Measurements from ENCODE around the genes BLVRA and URGCP.

- RRBS: no CpG with 5 or more reads among the region's 8 CpGs
These were observed 29.9 kb upstream of the INHBA start for GRCh38 chr7:41732763-41733195.

DNA sequence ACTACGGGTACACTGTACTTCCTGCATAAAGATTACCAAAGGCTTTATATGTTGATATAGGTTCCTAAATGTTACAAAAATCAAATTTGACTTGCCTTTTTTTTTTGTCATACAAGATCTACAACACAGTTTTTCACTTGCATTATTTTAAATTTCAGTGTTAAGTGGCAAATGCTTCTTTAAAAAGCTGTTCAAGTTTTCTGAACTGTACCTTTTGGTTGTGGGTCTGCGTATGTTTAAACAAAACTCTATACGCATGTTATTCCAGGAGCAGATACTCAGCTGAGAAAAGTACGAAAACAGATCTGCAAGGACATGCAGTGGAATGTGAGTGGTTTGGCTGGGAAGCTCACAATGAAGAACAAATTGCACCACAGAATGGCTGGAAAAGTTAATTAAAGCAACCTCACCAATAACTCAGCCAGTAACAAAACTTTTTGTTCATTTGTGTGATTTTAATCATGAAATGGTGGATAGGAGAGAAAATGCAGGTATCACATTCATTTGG lies 17.6 kb downstream of the GLI3 start:
- RRBS: no CpG with 5 or more reads among the region's 4 CpGs

GRCh38 chr7:42237777-42238371 lies 865 bp upstream of the GLI3 start:
- RRBS: 2% methylated on average over 16 of the region's 59 CpGs

DNA sequence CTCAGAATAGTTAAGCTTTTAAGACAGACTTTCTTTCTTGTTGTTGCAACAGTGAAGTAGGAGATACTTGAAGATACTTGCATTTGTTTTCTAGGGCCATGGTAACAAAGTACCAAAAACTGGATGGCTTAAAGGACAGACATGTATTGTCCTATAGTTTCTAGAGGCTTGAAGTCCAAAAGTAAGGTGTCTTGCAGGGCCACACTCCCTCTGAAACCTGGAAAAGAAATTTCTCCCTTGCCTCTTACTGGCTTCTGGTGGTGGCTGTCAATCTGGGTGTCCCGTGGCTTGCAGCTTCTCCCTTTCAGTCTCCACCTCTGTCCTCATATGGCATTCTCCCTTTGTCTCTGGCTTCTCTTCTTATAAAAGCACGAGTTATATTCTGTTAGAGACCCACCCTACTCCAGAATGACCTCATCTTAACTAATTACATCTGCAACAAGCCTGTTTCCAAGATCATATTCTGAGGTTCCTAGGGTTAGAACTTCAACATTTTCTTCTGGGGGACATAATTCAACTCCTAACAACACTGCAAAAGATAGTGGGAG lies 3.3 kb upstream of the GLI3 start:
- RRBS: no CpG with 5 or more reads among the region's 2 CpGs

DNA sequence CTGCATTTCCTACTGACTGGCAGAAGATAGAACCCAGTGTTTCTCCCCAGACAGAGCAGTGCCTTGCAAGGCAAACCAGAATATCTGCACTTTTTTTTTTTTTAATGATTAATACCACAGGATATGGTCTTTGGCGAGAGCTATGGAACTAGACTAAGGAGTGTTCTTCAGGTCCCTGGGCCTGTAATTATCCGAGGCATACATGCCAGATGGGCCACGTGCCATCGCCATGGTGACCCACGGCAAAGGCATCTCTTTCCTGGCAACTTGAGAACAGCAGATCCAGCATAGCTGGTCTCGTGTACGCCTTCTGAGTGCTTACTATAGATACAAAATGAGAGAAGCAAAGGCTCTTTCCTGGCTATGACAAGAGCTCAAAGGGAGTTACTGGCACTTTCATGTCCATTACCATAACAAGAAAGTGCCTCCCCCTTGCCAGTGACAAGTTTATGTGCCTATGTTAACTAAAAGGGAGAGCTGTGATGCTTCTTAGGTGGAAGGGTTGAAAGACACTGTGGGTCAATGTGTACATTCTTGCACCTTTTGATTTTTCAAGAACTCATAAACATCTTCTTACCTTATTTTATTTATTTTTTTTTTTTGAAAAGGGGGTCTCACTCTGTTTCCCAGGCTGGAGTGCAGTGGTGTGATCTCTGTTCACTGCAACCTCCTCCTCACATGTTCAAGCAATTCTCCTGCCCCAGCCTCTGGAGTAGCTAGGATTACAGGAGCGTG lies 26.0 kb upstream of the GLI3 start:
- RRBS: no CpG with 5 or more reads among the region's 8 CpGs

DNA sequence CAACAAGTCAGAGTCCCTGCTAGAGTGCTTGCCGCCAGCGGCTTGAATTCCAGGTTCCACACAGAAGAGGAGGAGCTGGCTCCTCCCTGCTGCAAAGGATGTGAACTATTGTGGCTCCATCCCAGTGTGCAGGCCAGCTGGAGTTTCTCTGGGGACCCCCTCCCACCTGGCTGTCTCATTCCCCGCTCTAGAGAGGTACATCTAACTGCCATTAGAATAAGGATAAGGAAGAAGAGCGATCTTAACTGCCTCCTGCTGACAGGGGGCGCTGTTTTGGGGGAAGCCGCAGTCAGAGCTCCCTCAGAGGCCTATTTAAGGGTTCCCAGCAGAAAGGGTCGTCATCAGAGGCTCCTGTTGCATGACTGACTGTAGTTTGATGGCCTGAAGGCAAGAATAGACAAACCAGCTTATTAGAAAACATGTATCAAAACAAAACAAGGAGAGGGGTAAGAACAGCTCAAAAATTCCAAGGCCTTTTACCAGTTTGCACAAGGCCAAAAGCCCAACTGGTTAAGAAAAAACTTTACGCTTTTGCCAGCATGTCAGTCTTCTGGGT lies 40.8 kb upstream of the HECW1 start:
- RRBS: no CpG with 5 or more reads among the region's 8 CpGs

GRCh38 chr7:43609063-43609988 lies 26.4 kb downstream of the STK17A start:
- RRBS: no CpG with 5 or more reads among the region's 4 CpGs

- RRBS: no CpG with 5 or more reads among the region's 12 CpGs
These were observed 33.1 kb downstream of the STK17A start for GRCh38 chr7:43615763-43616645.

DNA sequence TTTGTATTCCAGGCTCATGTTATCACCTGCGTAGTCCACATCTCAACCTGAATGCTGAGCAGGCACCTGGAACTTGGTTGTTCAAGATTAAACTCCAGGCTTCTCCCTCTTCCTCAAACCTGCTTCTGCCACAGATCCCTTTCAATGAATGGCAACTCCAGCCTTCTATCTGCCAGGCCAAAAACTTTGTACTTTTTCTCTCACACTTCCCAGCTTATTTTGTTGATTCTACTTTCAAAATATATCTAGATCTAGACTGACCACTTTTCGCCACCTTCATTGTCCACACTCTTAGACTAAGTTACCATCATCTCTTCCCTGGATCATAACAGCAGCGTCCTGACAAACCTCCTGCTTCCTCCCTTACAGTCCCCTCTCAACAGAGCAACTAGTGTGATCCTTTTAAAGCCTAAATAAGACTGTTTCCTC lies 34.5 kb downstream of the COA1 start:
- RRBS: no CpG with 5 or more reads among the region's 3 CpGs

GRCh38 chr7:43757927-43758968 lies at the start of gene BLVRA:
Gene BLVRA, plus strand, starts transcription at chr7:43758680.
- RRBS: 3% methylated on average over 38 of the region's 89 CpGs

- RRBS: no CpG with 5 or more reads among the region's 10 CpGs
These were observed 6.4 kb downstream of the BLVRA start for GRCh38 chr7:43764755-43765458.

DNA sequence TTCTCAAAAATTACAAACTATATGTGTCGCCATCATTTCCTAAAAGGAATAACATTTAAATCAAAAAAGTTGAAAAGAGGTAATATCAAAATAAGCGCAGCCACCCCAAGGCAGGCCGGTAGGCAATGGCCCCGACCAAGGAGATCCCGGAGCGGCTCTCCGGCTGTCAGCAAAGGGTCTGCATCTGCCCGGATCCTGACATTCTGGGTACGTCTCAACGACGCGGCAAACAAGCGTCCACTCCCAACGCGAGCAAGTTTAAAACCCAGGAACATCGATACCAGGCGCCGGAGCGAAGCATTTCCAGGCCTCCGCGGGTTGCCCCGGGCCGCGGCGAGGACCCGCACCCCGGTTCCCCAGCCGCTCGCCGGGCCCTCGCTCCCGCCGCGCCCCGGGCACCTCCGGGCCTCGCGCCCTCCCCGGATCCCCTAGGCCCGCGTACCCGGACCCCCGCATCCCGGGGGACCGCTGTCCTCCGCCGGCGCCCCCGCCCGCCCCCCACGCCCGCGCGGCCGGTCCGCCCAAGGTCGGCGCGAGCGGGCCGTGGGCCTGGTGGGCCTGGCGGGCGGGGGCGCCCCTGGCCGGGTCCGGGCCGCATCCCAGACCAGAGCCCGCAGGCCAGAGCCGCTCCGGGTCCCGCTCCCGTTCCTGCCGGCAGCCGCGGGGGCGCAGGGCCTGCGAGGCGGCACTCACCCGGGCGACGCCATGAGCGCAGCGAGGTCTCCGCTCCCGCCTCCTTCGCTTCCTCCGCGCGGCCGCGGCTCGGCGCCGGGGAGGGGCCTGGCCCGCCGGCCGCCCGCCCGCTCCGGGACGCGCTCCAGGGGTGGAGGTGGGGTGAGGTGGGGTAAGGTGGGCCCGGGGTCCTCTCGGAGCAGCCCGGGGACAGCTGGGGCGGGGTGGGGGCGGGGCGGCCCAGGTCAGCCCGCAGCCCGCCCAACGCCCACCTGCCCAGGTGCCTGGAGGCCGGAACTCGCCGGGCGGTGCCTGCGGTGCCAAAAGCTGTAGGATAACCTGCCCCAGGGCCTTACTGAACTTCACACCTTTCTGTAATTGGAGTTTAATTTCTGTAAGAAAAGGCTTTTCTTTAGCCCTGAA lies at the start of gene URGCP:
Gene URGCP (minus strand): TSS at position 728 of the 1,095 bp plus-strand sequence.
- RRBS: 1% methylated on average over 45 of the region's 116 CpGs

GRCh38 chr7:43942536-43943083 lies 16.4 kb downstream of the UBE2D4 start:
- RRBS: no CpG with 5 or more reads among the region's 8 CpGs

GRCh38 chr7:44020729-44021137 lies 23.0 kb downstream of the SPDYE1 start:
- RRBS: no CpG with 5 or more reads among the region's 6 CpGs

DNA sequence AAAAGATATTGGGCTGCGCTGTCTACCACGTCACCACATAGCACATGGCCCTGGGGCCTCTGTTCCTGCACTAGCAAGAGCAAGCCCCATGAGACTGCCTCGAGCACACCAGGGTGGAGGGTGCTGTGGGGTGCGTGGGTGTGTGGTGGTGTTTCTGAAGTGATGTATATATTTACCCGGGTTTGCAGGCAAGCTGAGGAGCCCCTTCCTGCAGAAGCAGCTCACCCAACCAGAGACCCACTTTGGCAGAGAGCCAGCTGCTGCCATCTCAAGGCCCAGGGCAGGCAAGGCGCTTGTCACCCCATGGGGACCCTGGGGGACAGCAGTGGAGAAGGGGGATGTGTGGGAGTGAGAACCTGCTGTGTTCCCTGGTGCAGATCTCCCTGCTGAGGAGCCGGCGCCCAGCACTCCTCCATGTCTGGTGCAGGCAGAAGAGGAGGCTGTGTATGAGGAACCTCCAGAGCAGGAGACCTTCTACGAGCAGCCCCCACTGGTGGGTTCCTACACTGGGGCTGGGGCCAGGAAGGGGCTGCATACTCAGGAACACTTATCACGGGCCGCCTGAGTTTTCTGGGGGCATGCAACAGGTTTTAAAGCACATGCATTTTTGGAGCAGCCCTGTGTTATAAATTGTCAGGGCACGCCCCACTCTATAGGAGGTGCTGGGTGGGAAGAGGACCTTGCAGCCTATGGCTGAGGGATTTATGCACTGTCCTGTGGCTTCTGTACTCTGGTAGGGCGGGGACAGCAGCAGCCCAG lies 6.0 kb downstream of the PGAM2 start:
- RRBS: no CpG with 5 or more reads among the region's 13 CpGs

DNA sequence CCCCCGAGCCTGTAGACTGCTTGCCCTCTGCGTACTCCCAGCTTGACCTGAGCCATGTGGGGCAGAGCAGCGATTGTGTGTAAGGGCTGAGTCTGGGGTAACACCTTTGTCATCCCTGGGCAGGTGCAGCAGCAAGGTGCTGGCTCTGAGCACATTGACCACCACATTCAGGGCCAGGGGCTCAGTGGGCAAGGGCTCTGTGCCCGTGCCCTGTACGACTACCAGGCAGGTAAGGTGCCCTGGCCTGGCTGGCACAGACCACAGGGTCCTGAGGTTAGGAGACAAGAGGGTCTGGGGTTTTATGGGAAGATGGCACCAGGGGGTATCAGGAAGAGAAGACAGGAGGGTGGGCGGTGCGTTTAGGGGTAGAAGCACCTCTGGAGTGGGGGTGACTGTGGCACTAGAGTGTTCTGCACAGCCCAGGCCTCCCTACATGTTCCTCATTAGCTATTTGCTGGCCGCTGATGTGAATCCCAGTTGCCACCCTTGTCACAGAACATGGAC lies 5.4 kb downstream of the PGAM2 start:
- RRBS: no CpG with 5 or more reads among the region's 8 CpGs

DNA sequence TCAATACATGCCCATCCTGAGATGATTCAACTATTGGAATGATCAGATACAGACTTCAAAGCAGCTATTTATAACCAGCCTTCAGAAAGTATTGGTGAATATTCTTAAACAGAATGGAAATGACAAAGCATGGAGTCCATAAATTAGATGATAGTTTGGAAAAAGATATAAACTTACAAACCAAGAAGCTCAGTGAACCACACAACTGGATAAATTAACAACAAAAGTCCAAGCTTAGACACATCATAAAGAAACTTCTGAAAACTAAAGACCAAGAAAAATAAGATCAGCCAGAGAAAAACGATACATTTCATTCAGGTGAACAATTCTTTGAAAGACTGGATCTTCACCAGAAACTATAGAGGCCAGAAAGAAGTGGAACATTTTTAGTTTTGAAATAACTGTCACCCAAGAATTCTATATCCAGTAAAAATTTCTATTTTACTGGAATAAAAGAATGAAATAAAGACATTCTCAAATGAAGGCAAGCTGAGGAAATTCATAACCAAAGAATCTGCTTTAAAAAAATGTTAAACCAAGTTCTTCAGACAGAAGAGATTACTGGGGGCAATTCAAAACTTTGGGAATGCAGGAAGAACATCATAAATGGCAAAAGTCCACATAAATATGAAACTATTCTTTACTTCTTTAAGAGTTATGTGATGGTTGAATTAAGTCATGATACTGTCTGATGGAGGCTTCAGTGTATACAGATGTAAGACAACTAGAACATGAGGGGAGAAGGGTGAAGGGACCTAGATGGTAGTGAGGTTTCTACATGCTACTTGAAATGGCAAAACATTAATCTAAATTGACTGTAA lies 3.5 kb upstream of the PGAM2 start:
- RRBS: no CpG with 5 or more reads among the region's 1 CpG

DNA sequence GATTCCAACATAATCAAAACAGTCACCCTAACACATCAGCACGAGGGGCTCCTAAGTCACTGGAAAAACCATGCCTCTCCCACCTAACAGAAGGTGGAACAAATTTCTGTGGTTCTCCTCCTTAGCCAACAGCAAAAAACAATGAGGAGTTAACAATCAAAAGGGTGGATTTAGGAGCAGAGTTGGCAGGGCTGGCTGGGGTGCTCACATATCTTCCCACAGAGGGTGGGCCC lies 5.5 kb downstream of the POLM start:
- RRBS: no CpG with 5 or more reads among the region's 1 CpG

DNA sequence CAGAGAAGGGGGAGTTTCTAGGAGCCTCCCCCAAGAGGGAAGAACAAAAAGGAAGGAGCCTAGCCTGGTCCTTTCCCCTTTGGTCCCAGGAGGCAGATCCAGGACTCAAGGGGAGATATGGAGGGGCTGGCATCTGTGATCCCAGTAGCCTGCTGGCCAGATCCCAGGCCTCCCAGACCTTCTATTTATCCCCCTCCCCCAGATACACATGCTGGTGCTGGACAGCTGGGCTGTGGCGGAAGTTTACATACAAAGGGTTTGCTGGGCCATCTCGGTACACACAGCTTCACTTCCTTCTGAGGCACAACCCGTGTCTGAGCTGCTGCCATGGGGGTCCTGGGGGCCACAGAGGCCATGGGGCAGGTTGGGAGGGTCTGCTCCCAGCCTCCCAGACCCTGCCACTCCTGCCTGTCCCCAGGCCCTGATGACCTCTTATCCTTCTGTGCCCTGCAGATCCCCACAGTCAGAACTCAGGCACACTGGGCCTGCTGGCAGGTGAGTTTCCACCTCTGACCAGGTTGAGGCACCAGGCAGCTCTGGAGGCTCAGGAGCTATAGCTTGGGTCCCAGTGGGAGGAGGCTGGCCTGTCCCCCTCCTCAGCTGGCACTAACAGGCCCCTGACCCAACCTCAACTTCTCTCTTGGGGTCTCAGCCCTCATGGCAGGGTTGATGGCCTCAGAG lies 3.0 kb upstream of the AEBP1 start:
- RRBS: no CpG with 5 or more reads among the region's 3 CpGs

DNA sequence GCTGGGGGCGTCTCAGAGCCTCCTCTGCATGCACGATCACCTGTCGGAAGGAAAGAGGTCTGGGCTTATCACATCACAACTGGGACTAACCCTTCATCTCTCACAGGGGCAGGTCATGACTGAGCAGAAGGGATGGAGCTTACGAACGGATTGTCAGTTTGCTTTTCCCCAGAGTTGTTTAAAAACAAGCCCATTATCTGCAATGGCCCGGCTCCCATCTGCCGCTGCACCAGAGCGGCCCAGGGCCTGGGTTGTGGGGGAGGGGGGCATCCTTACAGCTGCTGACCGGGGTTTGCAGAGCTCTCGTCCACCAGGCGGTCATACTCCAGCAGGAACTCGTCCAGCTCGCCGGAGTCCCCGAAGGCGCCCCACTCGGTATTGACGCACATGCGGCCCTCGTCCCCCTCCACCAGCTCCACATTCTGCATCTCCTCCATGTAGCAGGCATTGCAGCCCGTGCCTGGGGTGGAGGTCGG lies 6.3 kb upstream of the MYL7 start:
- RRBS: 71% methylated on average over 9 of the region's 22 CpGs